Subcutaneous adipose tissue (tissue), 3 donors: ENCODE measurements around a stretch of chr3.

GRCh38 chr3:14847912-14848312 lies 29.1 kb downstream of the FGD5 start:
- PRO-cap = no peak
- RAMPAGE, long total RNA, 3 experiments = no peak in any of the 3 experiments

GRCh38 chr3:14849895-14850360 lies 31.2 kb downstream of the FGD5 start:
- PRO-cap = no peak
- RAMPAGE, long total RNA, 3 experiments = no peak in any of the 3 experiments

GRCh38 chr3:14949991-14950721 lies 2.8 kb downstream of the NR2C2 start:
- PRO-cap = no peak
- RAMPAGE, long total RNA, 3 experiments = no peak in any of the 3 experiments

- PRO-cap = no peak
- RAMPAGE, long total RNA, 3 experiments = no peak in any of the 3 experiments
Measured at GRCh38 chr3:15040437-15041280, 24.5 kb downstream of the MRPS25 start.

DNA sequence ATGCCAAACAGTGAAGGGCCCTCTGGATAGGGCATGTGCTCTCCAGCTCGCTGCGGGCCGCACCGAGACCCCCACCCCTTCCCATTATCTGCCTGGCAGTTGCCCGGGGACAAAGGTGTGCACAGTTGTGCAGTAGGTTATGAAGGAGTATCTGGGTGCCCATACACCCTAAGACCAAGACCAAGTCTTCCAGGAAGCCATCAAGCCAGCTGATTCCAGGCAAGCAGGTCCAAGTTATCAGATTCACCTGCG lies 1.4 kb downstream of the MRPS25 start:
- PRO-cap = no peak
- RAMPAGE, long total RNA, 3 experiments = no peak in any of the 3 experiments

- PRO-cap = no peak
- RAMPAGE, long total RNA, 3 experiments = no peak in any of the 3 experiments
Measured at GRCh38 chr3:15099501-15099890, 548 bp upstream of the RBSN start.

- PRO-cap = no peak
- RAMPAGE, long total RNA, 3 experiments = no peak in any of the 3 experiments
Measured at GRCh38 chr3:15102884-15103371, 4.0 kb upstream of the RBSN start.

DNA sequence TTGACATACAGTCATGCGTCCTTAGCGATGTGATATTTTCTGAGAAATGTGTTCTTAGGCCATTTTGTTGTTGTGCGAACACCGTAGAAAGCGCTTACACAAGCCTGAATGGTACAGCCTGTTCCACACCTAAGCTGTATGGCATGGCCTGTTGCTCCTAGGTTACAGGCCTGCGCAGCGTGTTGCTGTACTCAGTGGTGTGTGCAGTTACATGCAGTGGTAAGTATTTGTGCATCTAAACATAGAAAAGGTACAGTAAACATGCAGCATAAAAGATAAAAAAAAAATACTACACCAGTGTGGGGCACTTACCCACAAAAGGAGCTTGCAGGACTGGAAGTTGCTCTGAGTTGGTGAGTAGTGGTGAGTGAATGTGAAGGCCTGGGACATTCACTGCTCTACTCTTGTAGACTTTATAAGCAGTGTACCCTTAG lies 993 bp downstream of the CAPN7 start:
- PRO-cap = no peak
- RAMPAGE, long total RNA, 3 experiments = no peak in any of the 3 experiments

DNA sequence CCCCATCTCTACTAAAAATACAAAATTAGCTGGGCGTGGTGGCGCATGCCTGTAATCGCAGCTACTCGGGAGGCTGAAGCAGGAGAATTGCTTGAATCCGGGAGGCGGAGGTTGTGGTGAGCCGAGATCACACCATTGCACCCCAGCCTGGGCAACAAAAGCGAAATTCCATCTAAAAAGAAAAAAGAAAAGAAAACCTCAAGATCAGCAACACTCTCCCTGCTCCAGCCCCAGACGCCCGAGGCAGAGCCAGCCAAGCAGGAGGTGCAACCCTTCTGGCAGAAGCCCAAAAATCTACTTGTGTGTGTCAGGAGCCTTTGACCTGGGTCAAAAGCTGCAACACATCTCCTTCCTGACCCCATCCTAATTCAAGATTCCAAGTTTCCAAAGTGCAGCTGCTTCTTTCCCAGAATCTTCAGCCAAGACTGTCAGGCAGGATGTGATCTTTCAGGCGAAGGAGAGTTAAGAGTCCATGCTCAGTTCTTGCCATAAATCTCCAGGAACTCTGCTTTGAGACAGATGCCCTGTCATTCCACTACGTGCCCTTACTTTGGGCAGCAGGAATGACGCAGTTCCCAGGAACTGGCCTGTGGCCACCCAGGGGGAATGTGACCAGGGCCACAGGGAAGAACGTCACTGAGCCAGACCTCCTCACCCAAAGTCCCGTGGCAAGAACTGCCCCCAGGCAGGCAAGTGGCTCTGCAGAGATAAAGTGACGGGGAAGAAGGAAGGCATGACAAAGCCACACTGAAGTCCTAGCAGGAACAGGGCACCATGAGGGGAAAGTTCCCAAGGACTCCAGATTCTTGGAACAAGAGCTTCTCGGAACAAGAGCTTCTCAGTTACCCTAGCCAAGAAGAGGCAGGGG lies 39.5 kb downstream of the SH3BP5 start:
- PRO-cap = bidirectional peak, plus-strand start at position 704 of the sequence, minus-strand start at position 507 of the sequence
- RAMPAGE, long total RNA, 3 experiments = no peak in any of the 3 experiments

DNA sequence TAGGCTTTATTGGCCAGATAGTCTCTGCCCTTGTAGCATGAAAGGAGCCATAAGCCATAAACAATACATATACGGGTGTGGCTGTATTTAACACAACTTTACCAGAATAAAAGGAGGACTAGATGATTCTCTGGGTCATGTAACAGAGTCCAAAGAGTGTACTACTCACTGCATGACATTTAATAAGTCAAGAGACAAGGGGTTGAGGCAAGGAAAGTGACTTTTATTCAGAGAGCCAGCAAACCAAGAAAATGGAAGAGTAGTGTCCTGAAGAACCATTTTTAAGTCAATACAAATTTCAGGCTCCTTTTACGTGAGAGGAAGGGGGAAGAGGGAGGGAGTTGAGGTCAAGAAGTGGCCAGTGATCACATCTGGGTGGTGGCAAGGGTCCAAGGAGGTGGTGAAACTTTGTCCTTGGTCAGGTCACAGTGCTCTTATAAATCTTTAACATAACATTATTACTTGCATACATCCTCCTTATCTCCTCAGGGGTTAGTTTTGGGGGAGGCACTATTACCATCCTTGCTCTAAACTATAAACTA lies 46.2 kb downstream of the METTL6 start:
- PRO-cap = no peak
- RAMPAGE, long total RNA, 3 experiments = no peak in any of the 3 experiments

DNA sequence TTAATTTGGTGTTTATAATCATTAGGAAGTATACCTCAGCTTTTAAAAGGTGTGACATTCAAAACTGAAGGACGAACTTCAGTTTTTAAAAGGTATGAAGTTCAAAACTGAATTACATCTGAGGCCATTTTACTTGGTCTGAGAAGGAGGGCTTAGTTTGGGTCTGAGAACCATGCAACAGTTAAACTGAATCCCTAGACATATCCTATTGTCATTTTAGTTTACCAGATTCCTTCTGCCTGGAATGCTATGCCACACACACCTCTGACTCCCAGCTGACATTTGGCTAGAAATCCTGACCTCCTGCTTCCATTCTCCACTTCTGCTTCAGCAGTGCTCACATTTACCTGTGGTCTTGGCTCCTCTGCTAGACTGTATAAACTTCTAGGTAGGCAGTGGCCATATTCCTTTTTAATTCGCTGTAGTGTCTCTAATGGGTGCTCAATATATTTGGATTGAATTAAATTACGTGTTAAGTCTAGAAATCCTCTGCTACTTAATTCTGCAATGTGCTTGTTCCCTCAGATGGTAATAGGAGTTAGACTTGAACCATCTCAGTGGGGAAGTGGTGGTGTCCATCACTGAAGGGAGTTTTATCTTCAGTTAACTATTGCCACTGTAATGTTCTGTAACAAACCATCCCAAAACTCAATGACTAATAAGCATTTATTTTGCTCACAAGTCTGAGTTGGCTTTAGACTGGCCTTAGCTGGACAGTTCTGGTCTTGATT lies 15.5 kb downstream of the EAF1 start:
- PRO-cap = no peak
- RAMPAGE, long total RNA, 3 experiments = no peak in any of the 3 experiments

GRCh38 chr3:15647588-15648220 lies 46.2 kb downstream of the BTD start:
- PRO-cap = no peak
- RAMPAGE, long total RNA, 3 experiments = no peak in any of the 3 experiments

- PRO-cap = no peak
- RAMPAGE, long total RNA, 3 experiments = no peak in any of the 3 experiments
Measured at GRCh38 chr3:16101422-16101977, 73.0 kb upstream of the GALNT15 start.

DNA sequence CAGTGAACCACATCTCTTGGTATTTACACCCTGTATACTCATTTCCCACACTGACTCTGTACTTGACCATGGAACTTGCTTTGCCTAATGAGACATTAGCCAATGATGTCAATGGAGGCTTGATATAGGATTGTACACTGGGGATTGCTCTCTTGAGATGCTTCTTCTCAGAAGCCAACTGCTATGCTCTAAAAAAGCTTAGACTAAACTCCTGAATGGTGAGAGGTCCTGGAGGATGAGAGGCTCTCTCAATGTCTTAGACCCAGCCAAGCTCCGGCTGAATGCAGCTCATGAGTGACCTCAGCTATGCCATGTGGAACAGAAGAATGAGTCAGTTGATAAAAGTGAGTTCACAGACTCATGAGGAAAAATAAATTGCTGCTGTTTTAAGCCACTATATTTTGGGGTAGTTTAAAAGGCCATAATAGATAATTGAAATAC lies 61.4 kb upstream of the GALNT15 start:
- PRO-cap = no peak
- RAMPAGE, long total RNA, 3 experiments = no peak in any of the 3 experiments

GRCh38 chr3:16136716-16136959 lies 37.8 kb upstream of the GALNT15 start:
- PRO-cap = no peak
- RAMPAGE, long total RNA, 3 experiments = start-site peak on the minus strand in 3 of 3 experiments, at chr3:16136783-16136868 at its widest, 22 to 49 reads per replicate

DNA sequence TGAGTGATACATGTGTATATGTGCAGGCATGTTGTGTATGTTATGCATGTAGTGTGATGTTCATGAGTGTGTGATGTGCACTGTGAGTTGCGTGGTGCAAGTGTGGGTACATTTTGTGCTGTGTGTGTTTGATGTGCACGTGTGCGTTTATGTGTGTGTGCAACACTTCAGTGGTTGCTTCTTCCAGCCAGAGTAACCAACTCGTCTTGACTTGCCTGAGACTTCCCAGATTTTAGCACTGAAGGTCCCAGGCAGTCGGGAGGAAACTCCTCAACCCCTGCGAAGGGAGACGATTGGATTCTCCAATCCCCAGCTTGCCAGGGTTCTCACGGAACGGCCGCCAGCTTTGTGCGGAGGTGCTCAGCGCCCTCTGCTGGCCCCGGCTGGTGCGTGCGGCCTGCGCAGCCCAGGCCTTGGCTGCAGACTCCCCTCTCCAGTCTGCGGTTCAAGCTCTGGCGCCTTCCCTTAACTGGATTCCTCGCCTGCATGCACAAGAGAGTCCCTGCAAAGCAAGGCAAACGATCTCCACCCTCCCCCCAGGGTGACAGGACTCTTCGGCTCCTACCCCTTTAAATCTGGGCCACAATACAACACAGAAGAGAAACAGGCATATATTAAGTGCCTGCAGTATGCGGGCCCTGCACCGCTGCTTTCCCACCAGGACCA lies 3.8 kb downstream of the GALNT15 start:
- PRO-cap = bidirectional peak, plus-strand start at position 436 of the sequence, minus-strand start at position 240 of the sequence
- RAMPAGE, long total RNA, 3 experiments = start-site peak on the minus strand in 2 of 3 experiments, centred at positions 97 to 228 of the sequence, 5 to 17 reads per replicate

DNA sequence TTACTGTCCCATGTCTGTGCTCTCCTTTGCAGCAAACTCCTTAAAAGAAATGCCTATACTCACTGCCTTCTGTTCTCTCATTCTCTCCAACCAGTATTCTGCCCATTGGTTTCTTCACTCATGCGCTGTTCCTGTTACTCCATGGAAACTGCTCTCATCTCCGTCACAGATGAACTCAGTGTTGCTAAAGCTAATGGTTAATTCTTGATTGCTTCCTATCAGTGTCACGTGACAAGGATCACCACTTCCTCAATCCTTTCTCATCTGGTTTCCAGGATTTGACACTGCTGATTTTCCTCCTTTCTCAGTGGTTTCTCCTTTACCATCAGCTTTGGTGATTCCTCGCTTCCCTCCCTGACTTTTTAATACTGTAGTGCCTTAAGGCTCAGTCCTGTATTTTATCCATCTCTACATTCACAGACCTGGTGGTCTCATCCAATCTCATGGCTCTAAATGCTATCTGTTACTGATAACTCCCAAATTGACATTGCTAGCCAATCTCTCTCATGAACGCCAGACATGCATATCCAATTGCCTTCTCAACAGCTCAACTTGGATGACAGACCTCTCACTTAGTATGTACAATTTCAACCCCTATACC lies 2.5 kb downstream of the DPH3 start:
- PRO-cap = no peak
- RAMPAGE, long total RNA, 3 experiments = no peak in any of the 3 experiments

GRCh38 chr3:16263050-16263557 lies 1.6 kb downstream of the DPH3 start:
- PRO-cap = no peak
- RAMPAGE, long total RNA, 3 experiments = no peak in any of the 3 experiments

GRCh38 chr3:16285914-16286658 lies 21.1 kb downstream of the OXNAD1 start:
- PRO-cap = no peak
- RAMPAGE, long total RNA, 3 experiments = no peak in any of the 3 experiments

- PRO-cap = no peak
- RAMPAGE, long total RNA, 3 experiments = no peak in any of the 3 experiments
Measured at GRCh38 chr3:16304954-16305674, 40.1 kb downstream of the OXNAD1 start.